ENCODE results near the gene UXS1.

DNA sequence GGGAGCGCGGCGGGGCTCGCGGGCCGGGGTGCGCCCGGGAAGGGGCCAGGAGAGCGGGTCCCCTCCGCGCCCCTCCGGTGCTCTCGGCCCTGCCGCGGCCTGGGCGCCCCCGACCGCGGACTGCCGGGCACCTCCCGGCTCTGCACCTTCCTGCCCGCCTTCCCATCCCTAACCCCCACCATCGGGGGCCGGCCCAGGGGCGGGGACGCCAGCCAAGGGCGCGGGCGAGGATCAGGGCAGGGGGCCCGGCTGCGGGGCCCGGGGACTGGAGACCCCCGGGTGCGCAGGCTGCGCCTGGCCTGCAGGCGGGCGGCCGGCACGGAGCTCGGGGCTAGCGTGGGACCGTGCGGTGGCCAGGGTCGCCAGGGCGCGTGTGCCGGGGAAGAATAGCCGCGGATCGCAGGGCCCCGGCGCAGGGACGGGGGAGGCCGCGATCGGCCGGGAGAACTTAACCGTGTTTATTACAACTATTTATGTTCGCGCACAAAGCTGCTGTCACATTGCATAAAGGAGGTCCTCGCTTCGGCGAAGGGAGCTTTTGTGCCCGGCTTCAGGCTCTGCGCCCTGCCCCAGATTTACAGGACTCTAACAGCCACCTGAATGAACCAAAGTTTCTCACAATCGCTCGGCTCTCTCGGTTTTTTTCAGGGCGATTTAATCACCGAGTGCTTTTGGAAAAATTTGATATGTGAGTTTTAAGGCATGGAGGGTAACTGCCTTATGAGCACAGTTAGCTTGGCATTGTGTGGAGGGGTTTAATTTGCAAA lies 671 bp downstream of the NCK2 start:
- RRBS: 2% methylated on average over 38 of the region's 70 CpGs

DNA sequence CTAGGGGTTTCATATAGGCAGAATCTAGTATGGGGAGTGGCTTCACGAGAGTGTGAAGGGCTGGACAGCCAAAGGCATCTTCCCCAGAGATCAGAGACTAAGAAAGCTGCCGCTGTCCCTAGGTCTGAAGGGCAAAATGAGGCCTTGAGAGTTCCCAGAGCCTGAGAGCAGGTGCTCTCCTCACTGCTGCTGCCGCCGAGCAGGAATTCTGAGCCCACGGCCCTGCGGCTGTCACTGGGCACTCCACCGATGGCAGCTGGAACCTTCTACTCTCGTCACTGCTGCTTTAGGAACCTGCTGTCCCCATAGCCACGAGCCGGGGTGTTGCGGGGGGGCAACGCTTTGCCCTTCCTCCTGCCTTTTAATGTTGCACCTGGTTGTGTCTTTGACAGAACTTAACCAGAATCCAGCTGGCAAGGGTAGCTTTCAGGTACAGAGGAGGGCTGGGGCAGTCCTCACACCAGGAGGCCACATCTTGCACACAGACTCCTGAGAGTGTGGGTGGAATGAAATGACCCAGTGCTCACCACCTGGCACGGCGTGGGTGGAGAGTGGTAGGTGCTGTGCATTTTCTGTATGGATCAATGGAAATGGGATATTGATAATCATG lies 32.3 kb downstream of the NCK2 start:
- RRBS: no CpG with 5 or more reads among the region's 14 CpGs

GRCh38 chr2:105779298-105779892 lies 34.7 kb downstream of the NCK2 start:
- RRBS: no CpG with 5 or more reads among the region's 8 CpGs

GRCh38 chr2:105790748-105791321 lies 46.1 kb downstream of the NCK2 start:
- RRBS: no CpG with 5 or more reads among the region's 8 CpGs

- RRBS: no CpG with 5 or more reads among the region's 5 CpGs
These were observed 53.9 kb downstream of the NCK2 start for GRCh38 chr2:105798470-105799186.

- RRBS: over 99% methylated on average over 3 of the region's 9 CpGs
These were observed 55.5 kb downstream of the NCK2 start for GRCh38 chr2:105800137-105800716.

DNA sequence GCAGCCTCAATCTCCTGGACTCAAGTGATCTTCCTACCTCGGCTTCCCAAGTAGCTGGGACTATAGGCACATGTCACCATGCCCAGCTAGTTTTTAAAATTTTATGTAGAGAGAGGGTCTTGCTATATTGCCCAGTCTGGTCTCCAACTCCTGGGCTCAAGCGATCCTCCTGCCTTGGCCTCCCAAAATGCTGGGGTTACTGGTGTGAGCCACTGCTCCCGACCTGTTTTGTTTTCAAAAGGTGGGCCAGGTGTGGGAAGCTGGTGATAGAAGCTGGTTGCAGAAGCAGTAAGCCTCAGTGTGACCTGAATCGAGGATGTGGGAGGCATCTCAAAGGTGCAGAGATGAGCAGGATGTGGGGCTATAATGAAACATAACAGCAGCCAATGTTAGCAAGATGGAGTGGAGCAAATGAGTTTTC lies 136.2 kb upstream of the ECRG4 start:
- RRBS: no CpG with 5 or more reads among the region's 4 CpGs

GRCh38 chr2:106193588-106194818 lies at the start of gene UXS1:
TSS of gene UXS1 (minus strand) at chr2:106194301.
- RRBS: 2% methylated on average over 42 of the region's 140 CpGs

- RRBS: no CpG with 5 or more reads among the region's 3 CpGs
These were observed 11.4 kb upstream of the UXS1 start for GRCh38 chr2:106205618-106205817.

GRCh38 chr2:106511475-106512068 lies 24.4 kb downstream of the CD8B2 start:
- RRBS: no CpG with 5 or more reads among the region's 18 CpGs

GRCh38 chr2:106565883-106566487 lies 78.8 kb downstream of the CD8B2 start:
- RRBS: no CpG with 5 or more reads among the region's 7 CpGs

- RRBS: no CpG with 5 or more reads among the region's 22 CpGs
These were observed 611 bp upstream of the GCC2 start for GRCh38 chr2:108448238-108448951.

- RRBS: no CpG with 5 or more reads among the region's 3 CpGs
These were observed 18.1 kb upstream of the RANBP2 start for GRCh38 chr2:108701230-108701553.

GRCh38 chr2:108727791-108728298 lies 8.6 kb downstream of the RANBP2 start:
- RRBS: no CpG with 5 or more reads among the region's 7 CpGs

- RRBS: no CpG with 5 or more reads among the region's 2 CpGs
These were observed 30.2 kb upstream of the CCDC138 start for GRCh38 chr2:108756348-108756820.

DNA sequence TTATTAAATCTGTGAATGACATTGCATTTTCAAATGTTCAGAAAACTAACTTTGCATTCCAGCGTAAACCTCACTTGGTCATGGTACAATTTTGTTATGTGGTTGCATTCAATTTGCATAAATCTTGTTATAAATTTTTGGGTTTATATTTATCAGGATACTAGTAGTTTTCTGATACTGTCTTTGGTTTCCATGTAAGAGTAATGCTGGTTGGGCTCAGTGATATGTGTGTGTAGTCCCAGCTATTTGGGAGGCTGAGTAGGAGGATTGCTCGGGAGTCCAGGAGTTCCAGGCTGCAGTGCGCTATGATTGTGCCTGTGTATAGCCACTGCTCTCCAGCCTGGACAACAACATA lies 12.5 kb upstream of the CCDC138 start:
- RRBS: no CpG with 5 or more reads among the region's 3 CpGs

- RRBS: no CpG with 5 or more reads among the region's 10 CpGs
These were observed 6.7 kb downstream of the EDAR start for GRCh38 chr2:108982133-108982849.

GRCh38 chr2:109069631-109070287 lies 59.2 kb upstream of the SH3RF3 start:
- RRBS: no CpG with 5 or more reads among the region's 4 CpGs

DNA sequence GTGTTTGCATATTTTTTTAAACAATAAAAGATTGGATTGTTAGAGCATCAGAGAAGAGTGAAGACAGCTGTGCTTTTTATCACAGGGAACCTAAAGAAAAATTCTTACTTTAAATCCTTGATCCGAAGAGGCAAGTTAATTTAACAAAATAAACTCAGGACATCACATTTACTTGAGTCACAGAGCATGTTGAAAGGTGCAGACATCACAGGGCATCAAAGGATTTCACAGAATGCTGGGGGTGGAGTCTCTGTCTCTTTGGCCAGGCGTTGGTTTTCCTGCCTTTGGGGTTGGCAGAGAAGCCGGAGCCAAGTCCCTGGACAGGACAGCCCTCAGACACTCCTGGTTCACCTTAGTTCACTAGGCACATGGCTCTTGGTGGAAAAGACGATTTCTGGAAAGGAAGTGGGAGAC lies 56.3 kb downstream of the SH3RF3 start:
- RRBS: no CpG with 5 or more reads among the region's 4 CpGs

- RRBS: no CpG with 5 or more reads among the region's 11 CpGs
These were observed 166.4 kb downstream of the SEPTIN10 start for GRCh38 chr2:109447209-109447896.